K562 (cell line): ENCODE measurements around the gene SEPTIN7.

DNA sequence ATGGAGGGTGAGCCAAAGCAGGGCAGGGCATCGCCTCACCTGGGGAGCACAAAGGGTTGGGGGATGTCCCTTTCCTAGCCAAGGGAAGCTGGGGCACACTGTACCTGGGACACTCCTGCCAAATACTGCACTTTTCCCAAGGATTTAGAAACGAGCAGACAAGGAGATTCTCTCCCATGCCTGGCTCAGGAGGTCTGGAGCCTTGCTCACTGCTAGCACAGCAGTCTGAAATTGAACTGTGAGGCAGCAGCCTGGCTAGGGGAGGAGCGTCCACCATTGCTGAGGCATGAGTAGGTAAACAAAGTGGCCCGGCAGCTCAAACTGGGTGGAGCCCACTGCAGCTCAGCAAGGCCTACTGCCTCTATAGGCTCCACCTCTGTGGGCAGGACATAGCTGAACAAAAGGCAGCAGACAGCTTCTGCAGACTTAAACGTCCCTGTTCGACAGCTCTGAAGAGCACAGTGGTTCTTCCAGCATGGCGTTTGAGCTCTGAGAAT, 156.1 kb downstream of the NPSR1 start:
- RAMPAGE, long total RNA: no peak
- RRBS: no CpG with 5 or more reads among the region's 7 CpGs
PRO-cap:
- standard: no peak
- CoPRO, capped RNA only, 2 experiments: no peak in any of the 2 experiments
- CoPRO, capped and uncapped RNA, 2 experiments: no peak in any of the 2 experiments
- CoPRO, uncapped RNA only, 2 experiments: no peak in any of the 2 experiments
CAGE:
- cytosol, long polyA plus RNA: no peak
- long polyA plus RNA: no peak
- nucleolus, long total RNA: no peak
- nucleus, long polyA plus RNA: no peak

DNA sequence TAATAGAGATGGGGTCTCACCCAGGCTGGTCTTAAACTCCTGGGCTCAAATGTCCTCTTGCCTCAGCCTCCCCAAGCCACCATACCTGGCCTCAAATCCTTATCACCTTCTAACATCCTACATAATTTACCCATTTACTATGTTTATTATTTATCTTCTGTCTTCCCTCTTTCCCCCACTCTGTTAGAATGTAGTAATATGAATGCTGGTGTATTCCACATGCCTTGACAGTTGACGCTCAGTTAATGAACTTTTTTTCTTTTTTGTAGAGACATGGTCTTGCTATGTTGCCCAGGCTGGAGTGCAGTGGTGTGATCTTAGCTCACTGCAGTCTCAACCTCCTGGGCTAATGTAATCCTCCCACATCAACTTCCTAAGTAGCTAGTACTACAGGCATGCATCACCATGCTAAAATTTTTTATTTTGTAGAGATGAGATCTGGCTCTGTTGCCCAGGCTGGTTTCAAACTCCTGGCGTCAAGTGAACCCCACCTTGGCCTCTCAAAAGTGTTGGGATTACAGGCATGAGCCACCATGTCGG, 71.2 kb downstream of the DPY19L1 start:
- RAMPAGE, long total RNA: no peak
- RRBS: no CpG with 5 or more reads among the region's 3 CpGs
PRO-cap:
- standard: no peak
- CoPRO, capped RNA only, 2 experiments: no peak in any of the 2 experiments
- CoPRO, capped and uncapped RNA, 2 experiments: no peak in any of the 2 experiments
- CoPRO, uncapped RNA only, 2 experiments: no peak in any of the 2 experiments
CAGE:
- cytosol, long polyA plus RNA: no peak
- long polyA plus RNA: no peak
- nucleolus, long total RNA: no peak
- nucleus, long polyA plus RNA: no peak

DNA sequence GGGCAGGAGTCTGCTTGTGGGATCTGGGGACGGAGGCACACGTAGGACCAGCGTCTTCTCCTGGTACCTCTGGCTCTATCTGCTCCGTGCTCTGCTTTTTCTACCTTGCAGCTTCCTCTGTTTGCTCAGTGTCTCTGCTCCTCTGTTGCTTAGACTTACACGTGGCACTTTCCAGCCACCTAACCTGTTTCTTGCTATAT, 85.6 kb upstream of the TBX20 start:
- RAMPAGE, long total RNA: no peak
- RRBS: no CpG with 5 or more reads among the region's 5 CpGs
PRO-cap:
- standard: no peak
- CoPRO, capped RNA only, 2 experiments: no peak in any of the 2 experiments
- CoPRO, capped and uncapped RNA, 2 experiments: no peak in any of the 2 experiments
- CoPRO, uncapped RNA only, 2 experiments: no peak in any of the 2 experiments
CAGE:
- cytosol, long polyA plus RNA: no peak
- long polyA plus RNA: no peak
- nucleolus, long total RNA: no peak
- nucleus, long polyA plus RNA: no peak

- RAMPAGE, long total RNA: no peak
- RRBS: no CpG with 5 or more reads among the region's 5 CpGs
PRO-cap:
- standard: no peak
- CoPRO, capped RNA only, 2 experiments: no peak in any of the 2 experiments
- CoPRO, capped and uncapped RNA, 2 experiments: no peak in any of the 2 experiments
- CoPRO, uncapped RNA only, 2 experiments: no peak in any of the 2 experiments
CAGE:
- cytosol, long polyA plus RNA: no peak
- long polyA plus RNA: no peak
- nucleolus, long total RNA: no peak
- nucleus, long polyA plus RNA: no peak
Measured at GRCh38 chr7:35647105-35647682, 47.7 kb downstream of the HERPUD2 start.

- RAMPAGE, long total RNA: start-site peak on the plus strand at chr7:35801183-35801237, 453 and 370 reads in 2 replicates
- RRBS: 2% methylated on average over 14 of the region's 115 CpGs
PRO-cap:
- standard: bidirectional peak, plus-strand start at chr7:35801219, minus-strand start at chr7:35800947; unidirectional peak, plus-strand start at chr7:35801467; bidirectional peak, plus-strand start at chr7:35801819, minus-strand start at chr7:35801686; bidirectional peak, plus-strand start at chr7:35801945, minus-strand start at chr7:35801896
- CoPRO, capped RNA only, 2 experiments: peak in 2 of 2 experiments; most common plus-strand start chr7:35801219 (in 2); most common minus-strand start chr7:35801871 (in 2)
- CoPRO, capped and uncapped RNA, 2 experiments: peak in 2 of 2 experiments; most common plus-strand start chr7:35801219 (in 2); most common minus-strand start chr7:35801320 (in 1)
- CoPRO, uncapped RNA only, 2 experiments: peak in 2 of 2 experiments; most common plus-strand start chr7:35801216 (in 1)
CAGE:
- cytosol, long polyA plus RNA: start-site peak on the plus strand at chr7:35801035-35801246, 783 and 524 reads in 2 replicates
- long polyA plus RNA: start-site peak on the plus strand at chr7:35801183-35801247, 320 and 546 reads in 2 replicates
- nucleolus, long total RNA: no peak
- nucleus, long polyA plus RNA: start-site peak on the plus strand at chr7:35801184-35801246, 359 and 333 reads in 2 replicates
Measured at GRCh38 chr7:35800983-35802103, at the start of gene SEPTIN7. TSS of gene SEPTIN7 (plus strand) at chr7:35801057.

- RAMPAGE, long total RNA: no peak
PRO-cap:
- standard: no peak
- CoPRO, capped RNA only, 2 experiments: no peak in any of the 2 experiments
- CoPRO, capped and uncapped RNA, 2 experiments: no peak in any of the 2 experiments
- CoPRO, uncapped RNA only, 2 experiments: no peak in any of the 2 experiments
CAGE:
- cytosol, long polyA plus RNA: no peak
- long polyA plus RNA: no peak
- nucleolus, long total RNA: no peak
- nucleus, long polyA plus RNA: no peak
Measured at GRCh38 chr7:35890529-35890999, 89.7 kb downstream of the SEPTIN7 start.

GRCh38 chr7:35988130-35988661, 164.9 kb upstream of the EEPD1 start:
- RAMPAGE, long total RNA: no peak
- RRBS: no CpG with 5 or more reads among the region's 5 CpGs
PRO-cap:
- standard: no peak
- CoPRO, capped RNA only, 2 experiments: no peak in any of the 2 experiments
- CoPRO, capped and uncapped RNA, 2 experiments: no peak in any of the 2 experiments
- CoPRO, uncapped RNA only, 2 experiments: no peak in any of the 2 experiments
CAGE:
- cytosol, long polyA plus RNA: no peak
- long polyA plus RNA: no peak
- nucleolus, long total RNA: no peak
- nucleus, long polyA plus RNA: no peak

GRCh38 chr7:36116086-36116443, 37.0 kb upstream of the EEPD1 start:
- RAMPAGE, long total RNA: no peak
- RRBS: 4% methylated on average over 2 of the region's 6 CpGs
PRO-cap:
- standard: no peak
- CoPRO, capped RNA only, 2 experiments: no peak in any of the 2 experiments
- CoPRO, capped and uncapped RNA, 2 experiments: no peak in any of the 2 experiments
- CoPRO, uncapped RNA only, 2 experiments: no peak in any of the 2 experiments
CAGE:
- cytosol, long polyA plus RNA: no peak
- long polyA plus RNA: no peak
- nucleolus, long total RNA: no peak
- nucleus, long polyA plus RNA: no peak

GRCh38 chr7:36155660-36156645, 2.9 kb downstream of the EEPD1 start:
- RAMPAGE, long total RNA: no peak
- RRBS: no CpG with 5 or more reads among the region's 15 CpGs
PRO-cap:
- standard: no peak
- CoPRO, capped RNA only, 2 experiments: no peak in any of the 2 experiments
- CoPRO, capped and uncapped RNA, 2 experiments: no peak in any of the 2 experiments
- CoPRO, uncapped RNA only, 2 experiments: no peak in any of the 2 experiments
CAGE:
- cytosol, long polyA plus RNA: no peak
- long polyA plus RNA: no peak
- nucleolus, long total RNA: no peak
- nucleus, long polyA plus RNA: no peak

- RAMPAGE, long total RNA: no peak
- RRBS: no CpG with 5 or more reads among the region's 8 CpGs
PRO-cap:
- standard: no peak
- CoPRO, capped RNA only, 2 experiments: no peak in any of the 2 experiments
- CoPRO, capped and uncapped RNA, 2 experiments: no peak in any of the 2 experiments
- CoPRO, uncapped RNA only, 2 experiments: no peak in any of the 2 experiments
CAGE:
- cytosol, long polyA plus RNA: no peak
- long polyA plus RNA: no peak
- nucleolus, long total RNA: no peak
- nucleus, long polyA plus RNA: no peak
Measured at GRCh38 chr7:36210575-36211381, 57.7 kb downstream of the EEPD1 start.

DNA sequence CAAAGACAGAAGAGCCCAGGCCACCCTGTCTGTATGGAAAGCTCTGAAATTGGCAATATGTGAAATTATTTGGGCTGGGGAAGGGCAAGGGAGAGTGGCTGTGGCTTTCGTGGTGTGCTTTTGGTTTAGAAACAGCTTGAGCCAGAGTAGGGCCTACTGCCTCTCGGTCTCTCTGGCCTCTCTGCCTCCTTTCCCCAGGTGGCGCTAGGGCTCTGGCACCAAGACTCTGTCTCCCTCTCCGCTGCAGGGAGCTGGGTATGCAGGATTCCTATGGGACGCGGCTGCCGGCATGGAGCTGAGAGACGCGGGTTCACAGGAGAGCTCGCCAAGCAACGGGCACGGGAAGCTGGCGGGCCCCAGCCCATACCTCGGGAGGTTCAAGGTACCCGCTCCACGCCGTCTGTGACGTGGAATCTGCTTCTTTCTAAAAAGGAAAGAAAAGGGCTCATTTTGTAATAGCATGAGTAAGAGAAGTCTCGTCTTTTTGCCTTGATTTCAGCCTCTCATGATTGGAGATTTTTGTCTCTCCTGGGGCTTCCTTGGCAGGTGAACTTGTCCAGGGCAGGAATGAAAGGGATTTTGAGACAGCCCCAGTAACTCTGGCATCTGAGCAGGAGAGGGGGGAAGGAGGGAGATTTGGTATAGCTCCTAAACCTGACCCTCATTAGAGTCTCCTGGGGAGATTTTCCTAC, 82.5 kb downstream of the MATCAP2 start:
- RAMPAGE, long total RNA: no peak
- RRBS: no CpG with 5 or more reads among the region's 19 CpGs
PRO-cap:
- standard: no peak
- CoPRO, capped RNA only, 2 experiments: no peak in any of the 2 experiments
- CoPRO, capped and uncapped RNA, 2 experiments: no peak in any of the 2 experiments
- CoPRO, uncapped RNA only, 2 experiments: no peak in any of the 2 experiments
CAGE:
- cytosol, long polyA plus RNA: no peak
- long polyA plus RNA: no peak
- nucleolus, long total RNA: no peak
- nucleus, long polyA plus RNA: no peak

DNA sequence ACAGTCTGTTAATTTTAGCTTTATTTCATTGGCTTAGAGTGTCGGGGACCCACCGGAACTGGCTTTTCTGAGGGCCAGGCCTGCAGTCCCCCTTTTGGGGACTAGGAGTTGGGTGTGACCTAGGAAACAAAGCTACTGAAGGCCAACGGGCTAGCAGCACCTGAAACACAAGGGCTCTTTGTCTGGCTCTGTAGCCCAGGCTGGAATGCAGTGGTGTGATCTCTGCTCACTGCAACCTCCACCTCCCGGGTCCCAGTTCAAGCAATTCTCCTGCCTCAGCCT, 820 bp upstream of the ANLN start:
- RAMPAGE, long total RNA: no peak
- RRBS: no CpG with 5 or more reads among the region's 4 CpGs
PRO-cap:
- standard: no peak
- CoPRO, capped RNA only, 2 experiments: no peak in any of the 2 experiments
- CoPRO, capped and uncapped RNA, 2 experiments: no peak in any of the 2 experiments
- CoPRO, uncapped RNA only, 2 experiments: no peak in any of the 2 experiments
CAGE:
- cytosol, long polyA plus RNA: no peak
- long polyA plus RNA: no peak
- nucleolus, long total RNA: no peak
- nucleus, long polyA plus RNA: no peak

DNA sequence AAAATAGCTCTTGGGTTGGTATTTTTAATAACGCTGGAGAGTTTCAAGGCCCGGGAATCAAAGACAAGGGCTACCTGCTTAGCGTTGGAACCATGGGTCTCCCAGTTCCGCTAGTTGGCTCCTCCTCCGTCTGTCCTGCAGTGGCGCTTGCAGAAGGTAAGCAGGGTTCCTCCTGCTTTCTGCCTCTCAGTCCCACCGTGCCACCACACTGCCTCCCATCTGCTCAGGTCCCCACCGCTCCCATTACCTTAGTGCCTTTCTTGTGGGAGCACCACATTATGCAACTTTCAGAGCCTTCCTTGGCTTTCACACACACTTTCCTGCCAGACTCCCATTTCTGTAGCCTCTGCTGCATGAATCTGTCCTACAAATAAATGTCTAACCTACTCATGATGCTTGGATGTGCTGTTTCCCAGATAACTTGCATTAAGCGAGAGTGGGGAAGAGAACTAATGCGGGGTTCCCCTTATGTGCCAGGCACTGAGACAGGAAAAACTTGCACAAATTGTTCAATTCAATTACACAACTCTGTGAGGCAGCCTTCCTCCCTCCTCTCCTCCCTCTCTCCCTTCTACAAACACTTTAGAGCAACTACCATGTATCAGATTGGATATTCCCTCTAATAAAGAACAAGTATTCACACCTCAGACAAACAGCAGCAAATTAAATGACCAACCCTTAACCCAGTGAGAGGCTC, 124.5 kb downstream of the AOAH start:
- RAMPAGE, long total RNA: no peak
- RRBS: no CpG with 5 or more reads among the region's 10 CpGs
PRO-cap:
- standard: no peak
- CoPRO, capped RNA only, 2 experiments: no peak in any of the 2 experiments
- CoPRO, capped and uncapped RNA, 2 experiments: no peak in any of the 2 experiments
- CoPRO, uncapped RNA only, 2 experiments: no peak in any of the 2 experiments
CAGE:
- cytosol, long polyA plus RNA: no peak
- long polyA plus RNA: no peak
- nucleolus, long total RNA: no peak
- nucleus, long polyA plus RNA: no peak

DNA sequence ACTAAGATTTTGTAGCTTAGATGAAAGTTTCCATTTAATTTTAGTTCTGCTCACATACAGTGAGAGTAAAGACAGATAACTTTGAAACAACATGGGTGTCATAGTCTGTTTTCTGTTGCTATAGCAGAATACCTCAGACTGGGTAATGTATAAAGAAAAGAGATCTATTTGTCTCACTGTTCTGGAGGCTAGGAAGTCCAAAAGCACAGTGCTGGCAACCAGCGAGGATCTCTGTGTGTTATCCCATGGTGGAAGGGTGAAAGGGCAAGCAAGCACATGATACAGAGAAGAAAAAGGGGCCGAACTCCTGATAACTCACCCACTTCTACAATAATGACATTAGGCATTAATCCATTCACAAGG, 28.0 kb upstream of the AOAH start:
- RAMPAGE, long total RNA: no peak
- RRBS: no CpG with 5 or more reads among the region's 2 CpGs
PRO-cap:
- standard: no peak
- CoPRO, capped RNA only, 2 experiments: no peak in any of the 2 experiments
- CoPRO, capped and uncapped RNA, 2 experiments: no peak in any of the 2 experiments
- CoPRO, uncapped RNA only, 2 experiments: no peak in any of the 2 experiments
CAGE:
- cytosol, long polyA plus RNA: no peak
- long polyA plus RNA: no peak
- nucleolus, long total RNA: no peak
- nucleus, long polyA plus RNA: no peak

GRCh38 chr7:36776933-36777583, 52.8 kb upstream of the AOAH start:
- RAMPAGE, long total RNA: no peak
- RRBS: no CpG with 5 or more reads among the region's 8 CpGs
PRO-cap:
- standard: no peak
- CoPRO, capped RNA only, 2 experiments: no peak in any of the 2 experiments
- CoPRO, capped and uncapped RNA, 2 experiments: no peak in any of the 2 experiments
- CoPRO, uncapped RNA only, 2 experiments: no peak in any of the 2 experiments
CAGE:
- cytosol, long polyA plus RNA: no peak
- long polyA plus RNA: no peak
- nucleolus, long total RNA: no peak
- nucleus, long polyA plus RNA: no peak

DNA sequence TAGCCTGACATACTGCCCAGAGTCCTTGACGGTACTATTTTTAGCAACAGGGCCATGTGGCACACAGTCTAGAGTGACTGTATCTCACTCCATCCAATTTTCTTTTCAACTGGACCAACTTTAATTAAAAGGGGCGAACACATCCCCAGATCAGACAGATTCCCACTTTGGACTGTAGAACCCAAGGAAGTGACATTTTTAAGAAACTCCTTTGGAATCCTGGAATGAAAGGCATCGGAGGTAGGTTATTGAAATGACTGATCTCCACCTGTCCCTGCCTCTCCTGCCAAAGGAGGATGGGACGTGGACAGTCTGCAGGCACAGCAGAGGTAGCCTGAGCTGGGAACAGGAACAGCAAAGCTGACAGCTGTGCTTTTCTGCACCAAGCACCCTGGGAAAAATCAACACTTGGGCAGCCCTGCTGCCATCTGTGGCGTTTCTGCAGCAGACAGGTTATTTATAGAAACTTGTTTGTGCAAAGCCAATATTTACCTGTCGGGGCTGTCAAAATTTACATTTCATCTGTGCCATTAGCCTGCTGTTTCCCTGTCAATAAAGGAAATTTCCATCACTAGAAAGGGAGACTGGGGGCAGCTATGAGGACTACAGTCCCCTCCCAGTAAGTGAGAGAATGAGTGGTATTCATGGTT, 221.6 kb upstream of the AOAH start:
- RAMPAGE, long total RNA: no peak
- RRBS: no CpG with 5 or more reads among the region's 6 CpGs
PRO-cap:
- standard: no peak
- CoPRO, capped RNA only, 2 experiments: no peak in any of the 2 experiments
- CoPRO, capped and uncapped RNA, 2 experiments: no peak in any of the 2 experiments
- CoPRO, uncapped RNA only, 2 experiments: no peak in any of the 2 experiments
CAGE:
- cytosol, long polyA plus RNA: no peak
- long polyA plus RNA: no peak
- nucleolus, long total RNA: no peak
- nucleus, long polyA plus RNA: no peak

DNA sequence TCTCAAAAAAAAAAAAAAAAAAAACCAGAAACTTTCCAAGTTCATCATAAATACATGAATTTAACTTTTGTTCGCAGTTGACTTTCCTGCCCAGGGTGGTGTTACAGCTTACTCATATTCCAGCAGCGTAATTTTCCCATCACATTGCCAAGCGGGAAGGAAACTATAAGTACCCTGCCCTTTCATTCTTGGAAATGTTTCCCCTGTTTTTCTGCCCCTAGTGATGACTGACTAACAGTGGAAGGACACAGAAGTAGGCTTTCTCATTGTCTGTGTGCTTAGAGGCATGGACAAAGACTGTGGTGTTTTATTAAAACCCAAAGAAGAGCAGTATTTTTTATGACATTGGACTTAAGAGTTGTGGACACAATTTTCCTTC, 197.9 kb downstream of the ELMO1 start:
- RAMPAGE, long total RNA: no peak
- RRBS: no CpG with 5 or more reads among the region's 3 CpGs
PRO-cap:
- standard: no peak
- CoPRO, capped RNA only, 2 experiments: no peak in any of the 2 experiments
- CoPRO, capped and uncapped RNA, 2 experiments: no peak in any of the 2 experiments
- CoPRO, uncapped RNA only, 2 experiments: no peak in any of the 2 experiments
CAGE:
- cytosol, long polyA plus RNA: no peak
- long polyA plus RNA: no peak
- nucleolus, long total RNA: no peak
- nucleus, long polyA plus RNA: no peak

DNA sequence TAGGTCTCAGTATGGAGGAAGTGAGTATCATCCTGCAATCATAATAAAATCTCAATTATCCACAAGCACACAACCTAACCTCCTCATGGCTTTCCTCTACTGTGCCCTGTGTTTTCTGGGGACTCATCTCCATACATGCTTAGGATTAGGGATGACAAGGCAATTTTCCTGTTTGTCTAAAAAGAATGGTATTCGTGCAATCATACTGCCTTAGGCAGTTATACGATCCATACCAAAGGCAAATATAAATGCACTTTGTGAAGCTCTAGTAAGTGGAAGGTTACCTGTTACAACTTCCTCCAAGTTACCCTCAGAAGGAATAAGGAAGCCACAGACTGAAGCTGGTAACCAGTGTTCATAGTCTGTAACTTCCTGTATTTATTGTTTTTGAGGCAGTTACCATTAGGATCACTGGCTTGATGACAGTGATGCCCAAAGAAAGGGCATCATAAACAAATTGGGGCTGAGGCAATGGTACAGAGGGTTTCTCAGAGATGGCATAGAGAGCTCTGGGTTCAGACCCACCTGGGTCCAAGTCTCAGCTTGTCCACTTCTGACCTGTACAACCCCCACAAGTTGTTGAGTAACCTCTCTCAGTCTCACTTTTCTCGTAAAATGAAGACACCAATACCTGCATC, 138.3 kb downstream of the ELMO1 start:
- RAMPAGE, long total RNA: no peak
- RRBS: no CpG with 5 or more reads among the region's 3 CpGs
PRO-cap:
- standard: no peak
- CoPRO, capped RNA only, 2 experiments: no peak in any of the 2 experiments
- CoPRO, capped and uncapped RNA, 2 experiments: no peak in any of the 2 experiments
- CoPRO, uncapped RNA only, 2 experiments: no peak in any of the 2 experiments
CAGE:
- cytosol, long polyA plus RNA: no peak
- long polyA plus RNA: no peak
- nucleolus, long total RNA: no peak
- nucleus, long polyA plus RNA: no peak